Camera-type eye (tissue), 1 donor: Measurements from ENCODE around the genes TET1, HKDC1 and PPA1.

DNA sequence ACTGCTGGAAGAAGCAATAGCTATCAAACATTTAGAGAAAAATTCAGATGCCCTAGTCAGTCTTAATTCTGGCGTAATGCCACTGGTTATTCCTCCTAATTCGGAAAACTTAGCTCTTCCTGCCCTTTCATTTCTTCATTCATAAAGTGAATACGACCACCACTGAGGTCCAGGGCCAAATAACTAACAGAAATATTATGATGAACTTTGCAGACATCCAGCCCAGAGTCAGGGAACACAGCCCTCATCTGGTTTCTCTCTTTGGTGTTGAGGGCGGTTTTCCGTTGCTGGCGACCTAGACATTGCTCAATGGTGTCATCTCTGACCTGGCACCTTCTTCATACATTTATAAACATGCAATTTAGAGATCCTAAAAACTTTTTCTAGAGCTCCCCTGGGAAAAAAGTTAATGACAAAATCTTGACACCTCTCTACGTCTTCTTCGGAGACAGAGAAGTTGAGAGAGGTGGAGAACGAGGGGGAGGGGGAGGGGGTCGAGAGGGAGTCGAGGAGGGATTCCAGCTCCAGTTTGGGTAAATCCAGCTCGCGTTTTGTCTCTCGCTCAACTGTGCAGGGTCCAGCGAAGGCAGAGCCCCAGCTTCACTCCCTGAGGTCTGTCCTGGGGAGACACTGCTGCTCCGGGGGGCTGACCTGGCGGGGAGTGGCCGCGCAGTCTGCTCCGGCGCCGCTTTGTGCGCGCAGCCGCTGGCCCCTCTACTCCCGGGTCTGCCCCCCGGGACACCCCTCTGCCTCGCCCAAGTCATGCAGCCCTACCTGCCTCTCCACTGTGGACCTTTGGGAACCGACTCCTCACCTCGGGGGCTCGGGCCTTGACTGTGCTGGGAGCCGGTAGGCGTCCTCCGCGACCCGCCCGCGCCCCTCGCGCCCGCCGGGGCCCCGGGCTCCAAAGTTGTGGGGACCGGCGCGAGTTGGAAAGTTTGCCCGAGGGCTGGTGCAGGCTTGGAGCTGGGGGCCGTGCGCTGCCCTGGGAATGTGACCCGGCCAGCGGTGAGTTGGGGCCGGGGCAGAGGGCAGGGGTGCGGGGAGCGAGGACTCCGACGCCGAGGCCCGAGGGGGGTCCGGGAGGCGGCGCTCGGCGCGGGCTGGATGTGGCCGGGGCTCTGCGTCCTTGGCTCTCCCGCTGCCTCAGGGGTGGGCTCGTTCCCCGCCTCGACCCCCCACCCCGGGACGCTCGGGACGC lies at the start of gene TET1:
TSS of gene TET1 (plus strand) at position 603 of the 1,201 bp plus-strand sequence.
- RAMPAGE, long total RNA: no peak

DNA sequence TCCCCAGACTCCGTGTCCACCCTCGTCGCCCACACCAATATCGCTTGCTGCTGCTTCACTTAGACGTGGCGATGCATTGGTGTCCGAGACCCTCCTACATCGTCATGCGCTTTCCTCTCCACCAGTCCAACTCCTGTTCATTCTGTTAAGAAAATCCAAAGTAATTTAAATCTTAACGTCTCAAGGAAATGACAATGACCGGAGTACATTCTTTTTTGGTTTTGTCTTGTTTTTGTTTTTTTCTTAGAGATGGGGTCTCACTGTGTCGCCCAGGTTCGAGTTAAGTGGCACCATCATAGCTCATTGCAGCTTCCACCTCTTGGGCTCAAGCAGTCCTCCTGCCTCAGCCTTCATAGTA lies 846 bp downstream of the KIFBP start:
- RAMPAGE, long total RNA: no peak

DNA sequence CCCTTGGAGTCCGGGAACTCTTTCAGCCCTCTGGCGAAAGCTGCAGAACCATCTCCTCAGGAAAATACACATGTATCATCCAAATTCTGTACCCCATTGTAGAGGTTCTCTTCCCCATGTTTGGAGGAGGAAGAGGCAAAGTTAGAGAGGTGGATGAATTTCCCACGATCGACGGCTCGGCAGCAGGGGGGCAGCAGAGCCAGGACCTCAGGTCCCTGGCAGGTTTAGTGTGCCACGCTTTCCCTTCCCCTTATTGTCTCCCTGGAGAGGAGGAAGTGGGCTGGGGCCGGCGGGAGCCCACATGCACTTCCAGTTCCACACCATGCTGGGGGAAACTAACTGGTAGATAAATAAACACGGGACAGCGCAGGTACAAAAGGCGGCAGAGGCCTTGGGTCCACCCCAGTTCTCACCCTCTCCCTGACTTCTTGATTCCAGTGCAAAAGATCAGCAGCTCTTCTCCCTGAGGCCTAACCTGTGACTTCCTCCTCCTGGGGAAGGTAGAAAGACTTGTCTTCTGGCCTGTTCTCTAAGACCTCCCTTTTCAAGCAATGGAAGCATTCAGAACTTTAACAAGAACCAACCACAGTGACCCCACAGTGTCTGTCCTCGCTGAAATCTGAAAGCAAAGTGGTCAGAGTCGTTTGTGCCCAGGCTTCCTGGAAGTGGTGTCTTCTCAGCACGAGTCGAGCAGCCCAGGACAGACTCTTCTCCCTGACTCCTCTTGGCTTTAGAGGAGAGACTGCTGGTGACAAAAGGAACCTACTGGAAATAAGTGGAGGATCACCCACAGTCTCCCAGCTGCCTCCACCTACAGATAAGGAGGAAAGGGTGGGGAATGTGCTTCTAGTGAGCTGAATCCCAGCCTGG lies 30.5 kb upstream of the SRGN start:
- RAMPAGE, long total RNA: no peak

- RAMPAGE, long total RNA: no peak
Measured at GRCh38 chr10:69088768-69089303, 933 bp downstream of the SRGN start.

GRCh38 chr10:69095557-69096102 lies 7.7 kb downstream of the SRGN start:
- RAMPAGE, long total RNA: no peak

DNA sequence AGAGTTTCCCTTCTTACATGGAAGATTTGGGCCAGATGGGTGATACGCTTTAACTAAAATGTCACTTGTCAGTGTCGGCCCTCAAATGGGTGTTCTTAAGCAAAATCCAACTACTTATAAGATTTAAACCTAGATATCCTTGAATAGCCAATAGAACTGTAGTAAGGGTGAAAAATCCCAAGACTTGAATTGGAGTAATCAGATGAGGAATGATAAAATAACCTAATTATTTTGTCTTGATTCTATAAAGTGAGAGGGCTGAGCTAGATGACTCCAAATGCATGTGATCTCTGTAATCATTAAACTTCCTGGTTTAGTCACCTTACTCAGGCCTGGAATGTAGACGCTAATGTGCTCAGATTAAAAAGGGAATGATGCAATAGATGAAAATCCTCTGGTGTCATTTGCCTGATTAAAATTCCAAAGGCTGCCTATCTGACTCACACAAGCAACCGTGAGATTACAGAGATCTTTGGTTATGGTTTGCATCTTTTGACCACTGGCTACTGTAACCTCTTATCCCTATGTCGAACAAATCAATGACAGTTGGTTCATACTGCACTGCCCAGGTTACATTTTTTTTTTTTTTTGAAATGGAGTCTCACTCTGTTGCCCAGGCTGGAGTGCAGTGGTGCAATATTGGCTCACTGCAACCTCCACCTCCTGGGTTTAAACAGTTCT lies 3.0 kb upstream of the HKDC1 start:
- RAMPAGE, long total RNA: no peak

GRCh38 chr10:69219847-69220469 lies at the start of gene HKDC1:
HKDC1 (plus strand) TSS chr10:69220332.
- RAMPAGE, long total RNA: no peak

DNA sequence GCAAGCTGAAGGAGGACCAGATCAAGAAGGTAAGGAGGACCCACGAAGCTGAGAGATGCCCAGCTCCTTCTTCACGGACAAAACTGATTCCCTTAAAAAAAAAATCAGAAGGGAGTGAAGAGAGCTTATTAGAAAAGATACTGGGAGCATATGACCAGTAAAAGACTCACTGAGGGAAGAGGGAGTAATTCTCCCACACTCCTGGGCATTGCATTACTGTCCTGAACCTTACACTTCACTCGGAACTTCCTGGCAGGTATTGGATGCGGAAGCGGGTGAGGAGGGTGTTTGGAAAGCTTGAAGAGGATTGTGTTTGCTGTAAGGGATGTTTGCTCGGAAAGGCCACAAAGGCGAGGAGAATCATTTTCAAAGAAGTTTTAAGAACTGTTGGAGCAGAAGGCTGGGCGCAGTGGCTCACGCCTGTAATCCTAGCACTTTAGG lies 358 bp downstream of the HKDC1 start:
- RAMPAGE, long total RNA: no peak

- RAMPAGE, long total RNA: no peak
Measured at GRCh38 chr10:69332997-69333740, 14.5 kb downstream of the HK1 start.

- RAMPAGE, long total RNA: no peak
Measured at GRCh38 chr10:69413143-69413448, 3.6 kb downstream of the TACR2 start.

DNA sequence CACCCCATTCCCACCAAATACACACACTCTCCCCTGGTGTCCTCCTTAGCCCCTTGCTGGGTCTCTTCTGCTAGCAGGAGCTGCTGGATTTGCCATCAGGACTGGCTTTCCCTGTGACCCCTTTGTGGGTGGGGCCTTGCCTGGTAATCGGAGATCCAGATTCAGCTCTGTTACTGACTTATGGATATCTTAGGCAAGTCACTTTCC lies 1.5 kb downstream of the TSPAN15 start:
- RAMPAGE, long total RNA: no peak

DNA sequence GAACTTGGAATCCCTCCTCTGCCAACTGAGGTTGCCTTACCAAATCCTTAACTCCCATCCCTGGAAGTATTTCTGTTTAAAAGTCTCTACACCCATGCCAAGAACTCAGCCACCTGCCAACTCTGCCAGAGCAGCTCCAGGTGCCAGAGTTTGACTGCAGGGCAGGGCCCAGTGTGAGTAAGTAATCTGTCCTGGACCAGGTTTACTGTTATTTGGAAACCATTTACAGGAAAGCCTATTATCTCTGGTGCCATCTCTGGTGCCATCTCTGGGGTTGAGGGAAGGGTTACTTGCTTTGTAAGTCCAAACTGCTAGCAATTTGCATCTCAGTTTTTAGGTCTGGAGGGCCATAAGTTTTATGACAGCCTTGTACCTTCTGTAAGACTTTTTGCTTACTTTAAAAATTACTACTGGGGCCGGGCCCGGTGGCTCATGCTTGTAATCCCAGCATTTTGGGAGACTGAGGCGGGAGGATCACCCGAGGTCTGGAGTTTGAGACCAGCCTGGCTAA lies 2.6 kb downstream of the TSPAN15 start:
- RAMPAGE, long total RNA: no peak

- RAMPAGE, long total RNA: no peak
Measured at GRCh38 chr10:69455352-69455753, 4.1 kb downstream of the TSPAN15 start.

GRCh38 chr10:69459134-69460158 lies 8.2 kb downstream of the TSPAN15 start:
- RAMPAGE, long total RNA: no peak

GRCh38 chr10:69889142-69889517 lies 87.4 kb downstream of the COL13A1 start:
- RAMPAGE, long total RNA: no peak

DNA sequence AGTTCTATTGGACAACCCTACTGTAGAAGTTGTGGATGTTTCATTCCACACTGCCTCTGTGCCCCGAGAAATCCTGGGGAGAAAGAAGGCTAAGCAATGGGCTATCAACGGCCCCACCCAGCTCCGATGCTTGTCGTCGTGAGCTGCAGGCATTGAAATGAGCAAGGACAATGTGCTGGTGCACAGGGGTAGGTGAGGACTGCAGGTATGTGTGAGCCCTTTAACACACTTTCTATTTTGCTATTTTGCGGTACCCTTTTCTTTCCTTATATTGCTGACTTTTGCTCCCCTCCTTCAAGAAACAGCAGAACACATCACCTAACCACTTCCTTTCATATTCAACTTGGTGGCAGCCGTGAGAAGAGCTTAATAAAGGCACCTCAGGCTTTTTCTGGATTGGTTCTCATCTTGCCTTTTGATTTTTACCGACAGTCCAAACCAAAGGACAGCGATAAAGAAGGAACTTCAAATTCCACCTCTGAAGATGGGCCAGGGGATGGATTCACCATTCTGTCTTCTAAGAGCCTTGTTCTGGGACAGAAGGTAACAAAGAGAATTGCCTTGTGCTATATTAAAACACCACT lies 39.2 kb downstream of the AIFM2 start:
- RAMPAGE, long total RNA: no peak

DNA sequence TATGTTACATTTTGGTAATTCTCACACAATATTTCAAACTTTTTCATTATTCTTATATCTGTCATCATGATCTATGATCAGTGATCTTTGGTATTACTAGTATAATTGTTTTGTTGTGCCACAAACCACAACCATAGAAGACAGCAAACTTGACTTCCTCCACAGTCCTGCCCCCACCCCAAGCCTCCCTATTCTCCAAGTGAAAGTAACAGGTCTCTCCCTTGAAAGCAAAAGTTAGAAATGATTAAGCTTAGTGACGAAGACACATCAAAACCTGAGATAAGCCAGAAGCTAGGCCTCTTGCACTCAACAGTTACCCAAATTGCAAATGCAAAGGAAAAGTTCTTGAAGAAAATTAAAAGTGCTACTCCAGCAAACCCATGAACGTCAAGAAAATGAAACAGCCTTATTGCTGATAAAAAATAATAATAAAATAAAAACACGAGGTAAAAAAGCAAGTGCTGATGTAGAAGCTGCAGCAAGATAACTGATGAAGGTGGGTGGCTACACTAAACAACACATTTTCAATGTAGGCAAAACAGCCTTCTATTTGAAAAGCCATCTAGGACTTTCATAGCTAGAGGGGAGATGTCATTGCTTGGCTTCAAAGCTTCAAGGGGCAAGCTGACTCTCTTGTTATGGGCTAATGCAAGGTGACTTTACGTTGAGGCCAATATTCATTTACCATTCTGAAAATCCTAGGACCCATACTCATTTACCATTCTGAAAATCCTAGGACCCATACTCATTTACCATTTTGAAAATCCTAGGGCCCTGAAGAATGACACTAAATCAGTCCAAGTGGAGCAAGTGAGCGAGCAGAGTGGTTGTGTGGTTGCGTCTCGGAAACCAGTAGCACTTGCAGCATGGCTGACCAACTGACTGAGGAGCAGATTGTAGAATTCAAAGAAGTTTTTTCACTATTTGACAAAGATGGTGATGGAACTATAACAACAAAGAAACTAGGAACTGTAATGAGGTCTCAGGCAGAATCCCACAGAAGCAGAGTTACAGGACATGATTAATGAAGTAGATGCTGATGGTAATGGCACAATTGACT lies 7.2 kb downstream of the SAR1A start:
- RAMPAGE, long total RNA: no peak

DNA sequence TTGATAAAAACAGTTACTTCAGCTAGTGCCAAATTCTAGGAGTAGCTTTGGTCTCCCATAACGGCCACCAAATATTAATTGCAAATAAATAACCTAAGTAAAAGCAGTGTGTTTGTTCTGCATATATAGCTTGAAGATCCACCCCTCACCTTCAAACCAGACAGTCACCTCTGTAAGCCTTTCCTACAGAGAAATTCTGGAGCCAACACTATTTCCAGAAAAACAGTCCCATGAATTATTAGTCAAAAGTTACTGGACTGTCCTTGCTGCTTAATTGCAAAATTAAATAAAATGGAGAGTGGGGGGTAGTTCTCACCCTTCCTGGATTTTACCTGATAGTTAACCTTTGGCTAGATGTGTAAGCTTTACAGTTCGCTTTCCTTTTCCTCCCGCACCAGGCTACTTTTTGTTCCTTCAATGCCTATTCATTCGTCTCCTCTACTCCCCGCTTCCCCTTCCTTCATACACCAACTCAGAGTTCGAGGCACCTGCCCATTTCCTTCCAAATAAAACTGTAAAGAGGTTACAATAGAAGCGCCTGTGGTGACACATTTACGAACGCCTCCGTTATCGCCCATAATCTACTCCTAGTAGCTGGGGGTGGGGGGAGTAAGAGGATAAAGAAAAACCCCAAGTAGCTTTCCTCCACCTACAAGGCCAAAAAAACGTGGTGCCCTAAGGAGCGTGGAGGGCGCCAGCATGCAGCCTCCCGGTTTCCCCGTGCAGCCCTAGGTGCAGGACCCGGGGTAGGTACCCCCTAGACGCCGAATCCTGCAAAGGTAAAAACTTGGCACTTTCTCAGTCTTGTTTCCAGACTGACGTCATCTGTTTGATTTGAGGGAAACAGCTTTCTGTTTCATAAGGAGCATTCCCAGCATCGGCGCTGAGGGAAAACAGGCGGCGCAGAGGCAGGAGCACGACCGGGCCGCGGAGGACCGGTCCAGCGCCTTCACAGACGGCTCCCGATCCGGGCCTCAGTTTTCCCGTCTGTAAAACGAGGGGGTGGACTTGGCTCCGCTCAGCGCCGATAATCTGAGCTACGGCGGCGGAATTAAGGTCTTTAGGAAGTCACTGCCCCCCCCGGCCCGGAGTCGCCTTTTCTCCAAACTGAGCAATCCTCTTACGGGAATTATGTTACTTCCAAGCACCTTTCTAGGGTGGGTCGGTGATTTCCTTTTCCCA lies 1.1 kb downstream of the PPA1 start:
- RAMPAGE, long total RNA: no peak

DNA sequence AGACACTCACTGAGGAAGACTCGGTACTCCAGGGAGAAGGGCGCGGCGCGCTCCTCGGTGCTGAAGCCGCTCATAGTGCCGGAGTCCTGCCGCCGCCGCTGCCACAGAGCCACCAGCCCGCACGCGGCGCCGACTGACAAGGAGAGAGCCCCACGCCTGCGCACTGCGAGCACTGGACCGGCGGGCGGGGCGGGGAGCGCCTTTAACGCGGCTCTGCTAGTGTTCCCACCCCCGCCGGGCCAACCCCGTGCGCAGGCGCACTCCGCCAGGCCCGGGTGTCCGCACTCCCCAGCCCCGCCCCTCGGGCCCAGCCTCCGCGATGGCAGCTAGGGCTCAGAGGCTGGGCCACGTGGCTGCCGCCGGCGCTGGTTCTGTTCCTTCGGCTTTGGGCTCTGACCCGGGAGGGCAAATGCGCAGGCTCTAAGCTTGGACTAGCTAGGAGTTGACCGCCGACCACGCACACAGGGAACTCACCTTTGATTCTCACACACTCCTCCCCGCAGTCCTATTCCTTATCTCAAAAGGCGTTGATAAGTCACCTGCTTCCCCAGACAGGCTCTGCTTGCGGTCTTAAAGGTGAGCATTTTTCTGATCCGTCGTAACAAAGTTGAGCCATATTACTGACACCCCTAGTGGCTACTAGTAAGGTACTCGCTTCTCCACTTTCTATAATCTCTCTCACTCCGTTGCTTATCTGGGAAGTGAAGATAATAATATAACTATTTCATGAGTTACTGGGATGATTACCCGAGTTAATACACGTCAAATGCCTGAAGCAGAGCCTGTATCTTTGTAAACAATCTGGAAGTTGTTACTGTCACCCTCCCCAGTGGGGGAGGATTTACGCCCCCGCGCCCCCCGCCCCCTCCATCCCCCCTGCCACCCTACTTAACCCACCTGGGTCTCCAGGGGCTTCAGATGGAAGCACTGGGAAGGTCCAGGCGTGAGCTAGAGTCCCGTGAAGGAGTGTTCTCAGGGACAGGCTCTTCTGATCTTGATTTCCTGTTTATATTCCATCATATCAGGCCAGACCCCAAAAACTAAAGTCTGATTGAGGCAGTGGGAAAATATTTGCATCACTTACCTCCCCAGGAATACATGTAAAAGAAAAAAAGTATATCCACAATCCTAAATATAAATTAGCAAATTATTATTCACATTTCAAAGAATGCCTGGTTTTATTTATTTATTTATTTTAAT lies at the start of gene PPA1:
TSS of gene PPA1 (minus strand) at position 176 of the 1,200 bp plus-strand sequence.
- RAMPAGE, long total RNA: start-site peak on the minus strand centred at position 130 of the sequence, 33 bp wide, 308 reads

DNA sequence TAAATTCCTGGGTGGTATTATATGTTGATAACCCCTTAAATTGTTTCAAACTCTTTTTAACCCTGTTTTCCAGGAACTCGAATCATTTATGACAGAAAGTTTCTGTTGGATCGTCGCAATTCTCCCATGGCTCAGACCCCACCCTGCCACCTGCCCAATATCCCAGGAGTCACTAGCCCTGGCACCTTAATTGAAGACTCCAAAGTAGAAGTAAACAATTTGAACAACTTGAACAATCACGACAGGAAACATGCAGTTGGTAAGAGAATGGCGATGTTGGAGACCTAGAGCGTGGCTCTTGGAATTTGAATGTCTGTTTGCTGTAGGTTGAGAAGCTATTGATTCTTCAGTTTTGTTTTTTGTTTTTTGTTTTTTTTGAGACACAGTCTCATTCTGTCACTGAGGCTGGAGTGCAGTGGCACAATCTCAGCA lies 15.9 kb downstream of the EIF4EBP2 start:
- RAMPAGE, long total RNA: no peak